ENCODE results near the genes RPS2, CASKIN1, TEDC2, ATP6V0C and CEMP1.

DNA sequence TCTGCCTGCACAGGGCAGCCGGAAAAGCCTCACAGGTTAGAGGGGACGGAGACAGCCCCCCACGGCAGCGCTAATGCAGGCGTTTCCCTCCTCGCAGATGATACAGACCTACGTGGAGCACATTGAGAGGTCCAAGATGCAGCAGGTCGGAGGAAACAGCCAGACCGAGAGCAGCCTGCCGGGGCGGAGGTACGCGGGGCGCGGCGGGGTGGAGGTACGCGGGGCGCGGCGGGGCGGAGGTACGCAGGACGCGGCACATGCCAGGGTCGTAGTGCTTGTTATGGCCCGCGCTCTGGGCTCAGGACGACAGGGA lies 23.4 kb downstream of the MAPK8IP3 start:
- PRO-cap: no peak

- PRO-cap: no peak
Measured at GRCh38 chr16:1762199-1763390, 8.7 kb downstream of the NME3 start.

DNA sequence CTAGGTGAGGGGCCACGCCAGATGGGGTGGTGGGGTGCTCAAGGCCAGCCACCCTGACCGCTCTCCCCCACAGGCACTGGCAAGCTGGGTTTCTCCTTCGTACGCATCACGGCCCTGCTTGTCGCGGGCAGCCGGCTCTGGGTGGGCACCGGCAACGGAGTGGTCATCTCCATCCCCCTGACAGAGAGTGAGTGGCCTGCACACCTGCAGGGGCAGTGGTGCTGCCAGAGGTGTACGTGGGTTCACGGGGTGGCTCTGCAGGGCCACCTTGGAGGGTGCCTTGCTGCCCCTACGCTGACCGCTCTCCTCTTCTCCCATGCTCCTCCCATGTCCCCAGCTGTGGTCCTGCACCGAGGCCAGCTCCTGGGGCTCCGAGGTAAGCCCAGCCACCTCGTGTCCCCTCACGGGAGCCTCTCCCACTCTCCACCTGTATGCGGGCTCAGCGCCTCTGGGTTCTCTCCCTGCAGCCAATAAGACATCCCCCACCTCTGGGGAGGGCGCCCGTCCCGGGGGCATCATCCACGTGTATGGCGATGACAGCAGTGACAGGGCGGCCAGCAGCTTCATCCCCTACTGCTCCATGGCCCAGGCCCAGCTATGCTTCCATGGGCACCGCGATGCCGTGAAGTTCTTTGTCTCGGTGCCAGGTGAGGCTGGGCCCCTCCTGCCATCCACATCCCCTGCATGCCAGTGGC lies 3.5 kb downstream of the NME3 start:
- PRO-cap: no peak

- PRO-cap: bidirectional peak, plus-strand start at chr16:1965055, minus-strand start at chr16:1964826
Measured at GRCh38 chr16:1964712-1965215, at the start of gene RPS2. RPS2 (minus strand) TSS chr16:1964826.

- PRO-cap: no peak
Measured at GRCh38 chr16:1998053-1998924, 8.5 kb downstream of the SYNGR3 start.

DNA sequence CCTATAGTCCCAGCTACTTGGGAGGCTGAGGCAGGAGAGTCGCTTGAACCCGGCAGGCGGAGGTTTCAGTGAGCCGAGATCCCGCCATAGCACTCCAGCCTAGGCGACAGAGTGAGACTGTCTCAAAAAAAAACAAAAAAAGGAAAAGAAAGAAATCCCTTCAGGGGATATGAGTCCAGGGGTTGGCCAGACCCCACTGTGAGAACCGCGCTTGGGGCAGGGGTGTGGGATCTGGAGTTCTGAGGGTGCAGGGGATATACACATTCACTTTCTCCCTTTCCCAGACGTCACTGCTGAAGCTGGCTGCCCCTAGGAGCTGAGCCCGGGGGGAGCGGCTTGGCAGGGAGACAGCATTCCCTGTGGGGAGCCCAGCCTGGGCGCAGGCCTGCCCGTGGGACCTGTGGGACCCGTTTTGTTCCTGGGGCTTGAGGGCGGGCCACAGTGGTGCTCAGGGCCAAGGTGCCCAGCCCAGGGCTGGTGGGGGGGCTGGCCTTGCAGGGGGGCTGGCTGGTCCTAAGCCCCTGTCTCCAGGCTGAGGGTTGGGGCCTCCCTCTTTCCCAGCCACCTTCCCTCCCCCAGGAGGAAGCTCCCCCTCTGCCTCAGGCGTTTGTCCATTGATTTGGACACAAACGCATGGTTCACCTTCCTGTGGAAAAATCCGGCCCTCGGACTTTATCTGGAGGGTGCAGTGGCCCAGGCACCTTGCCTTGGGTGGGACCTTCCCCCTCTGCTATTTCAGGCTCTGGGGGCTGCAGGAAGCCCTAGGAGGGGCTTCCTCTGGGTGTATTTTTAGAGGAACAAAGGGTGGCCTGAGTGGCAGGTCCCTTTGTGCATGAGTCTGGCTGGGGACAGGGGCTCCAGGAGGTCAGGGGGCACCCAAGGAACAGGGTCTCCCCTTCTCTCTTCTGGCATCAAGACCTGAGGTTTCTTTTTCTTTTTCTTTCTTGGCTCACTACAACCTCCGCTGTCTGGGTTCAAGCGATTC lies 4.4 kb downstream of the NHERF2 start:
- PRO-cap: no peak

DNA sequence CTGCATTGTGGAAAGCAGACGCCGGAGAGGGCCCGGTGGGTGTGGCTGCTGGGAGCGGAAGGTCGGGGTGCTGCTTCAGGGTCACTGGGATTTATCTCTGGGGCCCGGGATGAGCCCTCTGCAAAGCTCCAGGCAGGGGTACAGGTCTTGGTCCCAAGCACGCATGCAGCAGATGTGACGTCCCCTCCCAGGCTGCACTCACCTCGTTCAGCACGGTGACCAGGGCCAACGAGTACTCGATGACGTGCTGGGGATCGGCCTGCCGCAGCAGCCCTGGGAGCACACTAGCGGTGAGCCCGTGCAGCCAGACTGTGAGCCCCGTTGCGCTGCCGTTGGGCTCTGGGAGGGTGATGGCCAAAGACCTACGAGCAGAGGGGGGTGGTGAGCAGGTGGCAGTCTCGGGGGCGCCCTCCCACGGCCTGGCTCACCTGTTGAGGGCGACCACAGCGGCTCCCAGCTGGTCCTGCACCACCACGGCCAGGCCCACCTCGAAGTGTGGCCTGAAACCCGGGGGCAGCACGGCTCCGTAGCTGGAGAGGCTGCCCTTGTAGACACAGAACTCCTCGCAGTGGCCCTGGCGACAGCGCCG lies 29.9 kb downstream of the PKD1 start:
- PRO-cap: no peak

GRCh38 chr16:2152950-2153703 lies 2.5 kb upstream of the TRAF7 start:
- PRO-cap: no peak

DNA sequence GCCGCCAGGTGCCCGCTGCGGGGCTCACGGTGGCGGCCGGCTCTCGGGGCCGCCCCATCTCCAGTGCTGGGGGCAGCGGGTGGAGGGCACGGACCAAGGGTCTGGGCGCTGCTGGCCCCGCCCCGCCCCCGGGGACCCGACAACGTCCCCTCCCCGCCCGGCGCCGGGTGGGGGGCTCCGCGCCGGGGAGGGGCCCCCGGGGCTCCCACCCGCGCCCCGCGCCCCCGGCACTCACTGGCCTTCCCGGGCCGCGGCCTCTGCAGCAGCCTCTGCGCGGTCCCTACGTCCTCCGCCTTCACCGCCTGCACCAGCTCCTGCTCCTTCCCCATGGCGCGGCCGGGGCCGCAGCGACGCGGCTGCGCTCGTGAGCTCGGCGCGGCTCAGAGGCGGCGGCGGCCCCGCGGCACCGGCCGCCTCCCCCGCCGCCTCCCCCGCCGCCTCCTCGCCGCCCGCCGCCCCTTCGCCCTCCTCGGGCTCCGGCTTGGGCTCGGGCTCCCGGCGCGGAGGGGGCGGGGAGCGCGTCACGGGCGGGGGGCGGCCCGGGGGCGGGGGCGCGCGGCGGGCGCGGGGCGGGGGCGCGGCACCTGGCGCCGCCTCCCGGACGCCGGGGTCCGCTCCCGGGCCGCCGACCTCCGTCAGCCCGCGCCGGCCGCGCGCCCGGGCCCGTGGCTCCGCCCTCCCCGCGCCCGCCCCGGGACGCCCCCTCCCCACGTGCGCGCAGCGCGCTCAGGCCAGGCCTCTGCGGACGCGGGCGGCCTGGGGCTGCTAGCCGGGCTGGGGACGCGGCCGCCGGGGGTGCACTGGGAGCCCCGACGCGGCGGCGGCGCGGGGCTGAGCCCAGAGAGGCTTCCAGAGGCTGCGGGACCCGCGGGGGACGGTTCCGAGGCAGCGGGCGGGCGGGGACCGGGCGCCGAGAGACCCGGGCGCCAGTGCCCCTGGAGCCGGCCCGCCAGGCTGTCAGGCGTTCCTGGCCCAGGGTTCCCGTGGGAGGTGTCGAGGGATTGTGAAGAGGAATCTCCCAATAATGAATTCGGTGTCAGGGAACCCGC lies at the start of gene CASKIN1:
CASKIN1 (minus strand) TSS at position 502 of the 1,049 bp plus-strand sequence.
- PRO-cap: no peak

- PRO-cap: bidirectional peak, plus-strand start at chr16:2224230, minus-strand start at chr16:2224073
Measured at GRCh38 chr16:2223750-2224471, 520 bp downstream of the E4F1 start.

GRCh38 chr16:2263026-2263868 lies 4.7 kb downstream of the RNPS1 start:
- PRO-cap: no peak

DNA sequence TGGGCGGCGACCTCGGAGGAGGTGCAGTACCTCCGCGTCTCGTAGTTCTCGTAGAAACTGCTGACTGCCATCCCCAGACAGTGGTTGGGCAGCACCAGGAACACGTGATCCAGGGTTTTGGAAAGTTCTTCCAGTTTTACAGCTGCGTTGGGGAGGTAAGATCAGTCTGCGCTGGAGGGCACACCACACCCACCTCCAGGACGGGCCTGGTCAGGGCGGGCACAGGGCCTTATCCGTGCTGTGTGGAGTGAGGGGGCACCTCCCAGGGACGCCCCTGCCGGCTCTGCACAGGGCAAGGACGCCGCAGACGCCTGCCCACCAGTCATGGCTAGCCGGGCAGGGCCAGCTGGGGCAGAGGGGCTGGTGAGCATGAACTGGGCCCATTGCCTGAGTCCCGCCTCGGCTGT lies 16.4 kb upstream of the RNPS1 start:
- PRO-cap: no peak

DNA sequence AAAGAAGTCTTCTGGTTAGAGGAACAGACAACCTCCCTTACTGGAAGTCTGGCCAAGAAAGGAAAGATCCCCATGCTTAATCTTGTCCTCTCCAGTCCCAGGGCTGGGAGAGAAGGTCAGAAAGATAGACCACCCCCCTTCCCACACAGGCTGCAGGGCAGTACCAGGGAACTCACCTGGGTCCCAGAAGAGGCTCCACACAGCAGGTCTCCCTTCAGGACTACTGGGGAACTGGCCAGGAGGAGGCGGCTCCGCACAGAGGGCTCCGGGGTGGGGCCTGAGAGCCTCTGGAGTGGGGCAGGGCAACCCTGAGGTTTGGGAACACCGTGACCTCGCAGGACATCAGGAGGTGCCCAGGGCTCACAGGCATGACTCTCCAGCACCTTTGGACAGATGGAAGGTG lies 11.1 kb downstream of the ABCA3 start:
- PRO-cap: no peak

DNA sequence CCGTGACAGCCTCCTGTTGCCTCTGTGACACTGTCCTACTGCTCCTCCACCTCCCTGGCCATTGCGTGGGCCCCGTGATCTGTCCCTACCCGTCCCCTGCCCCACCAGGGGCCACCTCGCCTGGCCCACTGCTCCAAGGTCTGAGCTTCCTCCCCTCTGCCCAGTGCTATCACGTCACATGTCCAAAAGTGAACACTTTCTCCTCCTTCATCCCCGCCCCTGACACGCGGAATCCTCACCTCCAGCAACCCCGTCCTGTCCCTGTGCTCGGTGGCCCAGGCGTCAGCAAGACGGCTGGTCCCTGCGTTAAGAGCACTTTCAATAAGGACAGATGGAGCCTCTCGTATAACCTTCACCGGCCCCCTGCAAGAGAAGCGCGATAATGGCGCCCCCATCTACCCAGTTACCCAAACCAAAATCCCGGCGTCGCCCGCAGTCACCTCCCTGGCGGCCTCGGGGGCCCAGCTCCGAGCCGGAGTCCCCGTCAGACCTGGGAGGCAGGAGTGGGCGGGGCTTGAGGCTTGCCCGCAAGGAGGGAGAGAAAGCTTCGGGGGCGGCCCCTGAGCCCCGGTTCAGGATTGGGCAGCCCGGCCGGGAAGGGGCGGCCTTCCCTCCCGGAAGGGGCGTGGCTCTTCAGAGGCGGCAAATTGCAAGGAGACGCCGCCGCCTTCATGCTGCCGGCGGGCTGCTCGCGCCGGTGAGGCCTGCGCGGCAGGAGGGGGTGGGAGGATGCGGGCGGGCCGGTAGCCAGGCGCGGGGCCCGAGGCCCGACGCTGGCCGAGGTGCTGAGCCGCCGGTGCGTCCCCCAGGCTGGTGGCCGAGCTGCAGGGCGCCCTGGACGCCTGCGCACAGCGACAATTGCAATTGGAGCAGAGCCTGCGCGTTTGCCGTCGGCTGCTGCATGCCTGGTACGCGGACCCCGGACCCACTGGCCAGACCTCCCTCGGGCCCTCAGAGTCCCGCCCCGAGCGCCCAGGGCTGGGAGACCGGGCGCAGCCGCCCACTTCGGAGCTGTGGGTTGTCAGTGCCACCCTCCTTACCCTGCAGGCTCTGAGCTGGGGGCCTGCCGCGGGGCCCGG lies at the start of gene TEDC2:
TEDC2 (plus strand) TSS at position 636 of the 1,079 bp plus-strand sequence.
- PRO-cap: bidirectional peak, plus-strand start at position 636 of the sequence, minus-strand start at position 505 of the sequence

- PRO-cap: no peak
Measured at GRCh38 chr16:2498855-2499247, 14.9 kb upstream of the ATP6V0C start.

DNA sequence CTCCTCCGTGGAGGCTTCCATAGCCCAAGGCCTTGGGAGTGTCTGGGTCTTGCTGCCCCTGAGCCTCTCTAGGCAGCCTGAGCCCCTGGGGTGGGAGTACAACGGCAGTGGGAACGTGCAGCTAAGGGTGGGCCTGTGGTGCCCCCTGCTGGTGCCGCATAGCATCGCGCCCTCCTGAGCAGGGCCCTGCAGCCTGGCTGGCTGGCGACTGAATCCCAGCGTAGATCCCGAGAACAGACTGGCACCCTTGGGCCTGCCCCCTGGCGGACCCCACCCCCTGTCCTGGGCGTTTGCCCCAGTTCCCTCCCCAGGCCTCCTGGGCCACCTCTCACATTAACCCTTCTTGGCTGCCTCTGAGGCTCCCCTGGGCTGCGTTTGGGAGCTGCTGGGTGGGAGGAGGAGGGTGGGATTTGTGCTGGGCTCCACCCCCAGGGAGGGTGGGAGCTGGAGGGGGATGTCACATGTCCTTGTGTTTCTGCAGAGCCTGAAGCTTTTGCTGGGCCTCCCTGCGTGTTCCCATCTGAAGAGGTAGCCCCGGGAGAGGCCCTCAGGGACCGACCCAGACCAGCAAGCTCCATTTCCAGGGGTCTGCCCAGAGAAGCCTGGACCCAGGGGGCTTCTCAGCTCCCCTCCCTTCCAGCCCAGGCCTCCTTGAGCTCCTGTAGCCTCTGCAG lies 12.4 kb upstream of the ATP6V0C start:
- PRO-cap: unidirectional peak, minus-strand start at position 210 of the sequence

GRCh38 chr16:2512783-2513512 lies 804 bp upstream of the ATP6V0C start:
- PRO-cap: no peak

- PRO-cap: bidirectional peak, plus-strand start at chr16:2513972, minus-strand start at chr16:2513624
Measured at GRCh38 chr16:2513823-2514523, at the start of gene ATP6V0C. ATP6V0C (plus strand) TSS chr16:2513952.

GRCh38 chr16:2514990-2515147 lies 1.1 kb downstream of the ATP6V0C start:
- PRO-cap: no peak

DNA sequence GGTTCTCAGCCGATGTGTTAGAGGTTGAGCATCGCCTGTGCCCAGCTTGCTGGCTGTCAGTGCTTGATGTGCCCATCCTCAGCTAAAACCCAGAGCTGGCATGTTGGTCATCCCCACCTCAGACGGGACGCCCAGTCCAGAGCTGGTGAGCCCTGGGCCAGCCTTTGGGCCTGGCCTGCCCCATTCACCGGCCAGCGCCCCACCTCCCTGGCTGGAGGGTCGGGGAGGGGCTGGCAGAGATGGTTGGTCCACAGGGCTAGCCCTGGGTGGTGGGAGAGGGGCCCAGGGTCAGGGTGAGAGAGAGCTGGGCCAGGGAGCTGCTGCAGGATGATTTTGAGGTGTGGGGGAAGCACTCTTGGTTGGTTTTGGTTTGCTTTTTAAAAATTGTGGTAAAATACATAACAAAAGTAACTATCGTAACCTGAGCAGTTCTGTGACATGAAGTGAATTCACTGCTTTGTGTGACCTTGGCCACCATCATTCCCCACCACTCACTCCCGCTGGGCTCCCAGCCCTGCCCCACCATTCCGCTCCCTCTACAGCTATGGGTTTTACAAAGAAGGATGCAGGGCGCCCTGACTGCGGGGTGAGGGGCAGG lies at the start of gene CEMP1:
CEMP1 (minus strand) TSS at position 411 of the 598 bp plus-strand sequence.
- PRO-cap: no peak

All from Metastatic Lung Carcinoma in the Adrenal Gland (tissue), 1 donor.